LUHMES (cell line): ENCODE measurements around the genes PAX2 and HPS6.

DNA sequence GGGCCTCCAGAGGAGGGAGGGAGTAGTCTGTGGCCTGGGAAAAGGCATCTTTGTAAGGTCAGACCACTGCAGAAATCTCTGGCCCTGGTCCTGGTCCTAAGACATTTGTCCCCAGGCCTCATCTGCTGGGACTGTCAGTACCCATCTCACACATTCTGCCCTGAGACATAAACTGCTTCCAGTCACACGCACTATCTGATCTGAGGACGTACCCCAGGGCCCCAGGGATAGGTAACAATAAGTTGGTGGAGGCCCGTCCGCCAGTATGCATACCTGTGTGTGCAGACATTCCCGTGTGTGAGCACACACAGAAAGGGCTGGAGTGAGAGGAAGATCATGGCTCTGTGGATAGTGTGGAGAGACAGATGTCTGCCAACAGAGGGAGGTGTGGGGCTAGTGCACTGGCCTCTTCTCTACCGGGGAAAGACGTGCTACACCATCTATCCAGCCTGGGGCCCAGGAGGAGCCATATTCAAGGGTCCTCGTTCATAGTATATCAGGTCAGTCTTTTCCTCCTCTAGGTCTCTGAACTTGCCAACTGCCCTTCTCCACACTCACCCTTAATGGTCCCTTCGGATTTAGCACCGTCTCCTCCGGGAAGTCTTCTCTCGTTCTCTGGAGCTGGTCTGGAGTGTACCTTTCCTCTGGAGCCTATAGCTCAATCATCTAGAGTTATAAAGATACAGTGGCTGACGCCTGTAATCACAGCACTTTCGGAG, 4.7 kb upstream of the SCD start:
- PRO-cap = unidirectional peak, plus-strand start at position 468 of the sequence

GRCh38 chr10:100377975-100378385, 30.9 kb downstream of the SCD start:
- PRO-cap = no peak

GRCh38 chr10:100654455-100654804, 91.0 kb upstream of the PAX2 start:
- PRO-cap = no peak

- PRO-cap = no peak
These were observed at the start of gene PAX2 for GRCh38 chr10:100745333-100745893. TSS of gene PAX2 (plus strand) at chr10:100745582.

DNA sequence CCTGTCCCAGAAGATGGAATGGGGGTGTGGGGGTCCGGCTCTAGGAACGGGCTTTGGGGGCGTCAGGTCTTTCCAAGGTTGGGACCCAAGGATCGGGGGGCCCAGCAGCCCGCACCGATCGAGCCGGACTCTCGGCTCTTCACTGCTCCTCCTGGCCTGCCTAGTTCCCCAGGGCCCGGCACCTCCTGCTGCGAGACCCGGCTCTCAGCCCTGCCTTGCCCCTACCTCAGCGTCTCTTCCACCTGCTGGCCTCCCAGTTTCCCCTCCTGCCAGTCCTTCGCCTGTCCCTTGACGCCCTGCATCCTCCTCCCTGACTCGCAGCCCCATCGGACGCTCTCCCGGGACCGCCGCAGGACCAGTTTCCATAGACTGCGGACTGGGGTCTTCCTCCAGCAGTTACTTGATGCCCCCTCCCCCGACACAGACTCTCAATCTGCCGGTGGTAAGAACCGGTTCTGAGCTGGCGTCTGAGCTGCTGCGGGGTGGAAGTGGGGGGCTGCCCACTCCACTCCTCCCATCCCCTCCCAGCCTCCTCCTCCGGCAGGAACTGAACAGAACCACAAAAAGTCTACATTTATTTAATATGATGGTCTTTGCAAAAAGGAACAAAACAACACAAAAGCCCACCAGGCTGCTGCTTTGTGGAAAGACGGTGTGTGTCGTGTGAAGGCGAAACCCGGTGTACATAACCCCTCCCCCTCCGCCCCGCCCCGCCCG, 83.0 kb downstream of the PAX2 start:
- PRO-cap = no peak

DNA sequence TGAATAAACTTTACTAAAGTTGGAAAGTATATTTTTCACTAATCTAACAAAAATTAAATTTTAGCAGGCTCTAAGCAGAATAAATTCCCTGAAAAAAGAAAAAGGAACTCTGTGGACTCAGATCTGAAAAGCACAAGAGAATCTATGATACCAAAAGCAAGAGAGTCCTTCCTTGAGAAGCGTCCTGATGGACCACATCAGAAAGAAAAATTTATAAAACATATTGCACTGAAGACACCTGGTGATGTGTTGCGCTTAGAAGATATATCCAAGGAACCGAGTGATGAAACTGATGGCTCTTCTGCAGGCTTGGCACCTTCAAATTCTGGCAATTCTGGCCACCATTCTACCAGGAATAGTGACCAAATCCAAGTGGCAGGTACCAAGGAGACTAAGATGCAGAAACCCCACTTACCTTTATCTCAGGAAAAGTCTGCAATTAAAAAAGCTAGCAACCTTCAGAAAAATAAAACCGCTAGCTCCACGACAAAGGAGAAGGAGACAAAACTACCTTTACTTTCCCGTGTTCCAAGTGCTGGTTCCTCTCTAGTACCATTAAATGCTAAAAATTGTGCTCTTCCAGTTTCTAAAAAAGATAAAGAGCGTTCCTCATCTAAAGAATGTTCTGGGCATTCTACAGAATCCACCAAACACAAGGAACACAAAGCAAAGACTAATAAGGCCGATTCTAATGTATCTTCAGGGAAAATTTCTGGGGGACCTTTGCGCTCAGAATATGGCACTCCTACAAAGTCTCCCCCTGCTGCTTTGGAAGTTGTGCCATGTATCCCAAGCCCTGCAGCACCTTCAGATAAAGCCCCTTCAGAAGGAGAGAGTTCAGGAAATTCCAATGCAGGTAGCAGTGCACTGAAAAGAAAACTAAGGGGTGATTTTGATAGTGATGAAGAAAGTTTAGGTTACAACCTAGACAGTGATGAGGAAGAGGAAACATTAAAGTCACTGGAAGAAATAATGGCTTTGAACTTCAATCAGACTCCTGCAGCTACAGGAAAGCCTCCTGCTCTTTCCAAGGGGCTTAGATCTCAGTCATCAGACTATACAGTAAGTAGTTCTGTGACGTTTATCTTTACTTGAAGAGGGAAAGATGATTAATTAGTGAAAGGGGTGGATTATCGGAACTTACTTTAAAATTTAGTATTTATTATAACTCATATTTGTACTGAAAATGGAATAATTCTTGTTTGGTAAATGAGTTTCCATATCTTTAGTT, 11.6 kb downstream of the SLF2 start:
- PRO-cap = no peak

DNA sequence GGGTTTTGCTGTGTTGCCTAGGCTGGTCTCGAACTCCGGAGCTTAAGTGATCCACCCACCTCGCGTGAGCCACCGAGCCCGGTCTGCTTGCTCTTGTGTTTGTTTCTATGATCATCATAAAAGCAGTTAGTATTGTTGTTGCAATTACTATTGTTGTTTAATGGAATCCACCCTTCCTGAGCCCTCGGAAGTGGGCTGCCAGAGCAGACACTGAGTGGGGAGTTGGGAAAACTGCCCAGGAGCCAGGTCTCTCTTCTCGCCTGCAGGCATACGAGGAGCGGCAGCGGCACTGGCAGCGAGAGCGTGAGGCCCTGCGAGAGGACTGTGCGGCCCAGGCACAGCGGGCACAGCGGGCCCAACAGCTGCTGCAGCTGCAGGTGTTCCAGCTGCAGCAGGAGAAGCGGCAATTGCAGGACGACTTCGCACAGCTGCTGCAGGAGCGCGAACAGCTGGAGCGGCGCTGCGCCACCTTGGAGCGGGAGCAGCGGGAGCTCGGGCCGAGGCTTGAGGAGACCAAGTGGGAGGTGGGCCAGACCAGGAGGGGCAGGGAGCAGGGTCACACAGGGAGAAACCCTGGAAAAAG, 5.7 kb downstream of the LZTS2 start:
- PRO-cap = no peak

DNA sequence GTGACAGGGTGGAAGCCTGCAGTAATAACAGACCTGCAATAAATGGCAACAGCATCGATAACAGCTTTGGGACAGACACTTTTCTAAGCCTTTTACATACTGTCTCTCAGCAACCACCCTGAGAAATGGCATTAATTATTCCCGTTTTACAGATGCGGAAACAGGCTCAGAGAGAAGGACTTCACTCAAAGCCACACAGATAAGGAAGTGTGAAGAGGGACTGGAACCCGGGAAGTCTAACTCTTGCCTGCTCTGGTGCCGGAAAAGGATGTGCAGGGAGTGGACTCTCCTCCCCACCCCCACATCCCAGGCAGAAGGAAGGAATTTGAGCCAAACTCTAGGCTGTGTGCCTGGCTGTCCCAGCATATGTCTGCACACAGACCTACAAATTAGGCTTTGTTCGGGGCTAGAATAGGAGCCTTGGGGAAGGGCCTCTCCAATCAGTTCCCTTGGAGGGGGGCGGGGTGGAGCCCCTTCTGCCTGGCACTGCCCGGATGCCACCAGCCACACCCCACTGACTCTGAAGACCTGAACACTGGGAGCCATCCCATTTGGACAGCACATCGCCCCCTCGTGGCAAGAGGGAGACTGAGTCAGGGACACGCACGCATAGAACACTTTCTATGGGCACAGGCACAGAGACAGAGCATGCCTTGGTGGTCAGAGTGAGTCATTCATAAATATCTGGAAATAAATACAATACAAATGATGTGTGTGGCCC, 13.0 kb downstream of the LZTS2 start:
- PRO-cap = no peak

DNA sequence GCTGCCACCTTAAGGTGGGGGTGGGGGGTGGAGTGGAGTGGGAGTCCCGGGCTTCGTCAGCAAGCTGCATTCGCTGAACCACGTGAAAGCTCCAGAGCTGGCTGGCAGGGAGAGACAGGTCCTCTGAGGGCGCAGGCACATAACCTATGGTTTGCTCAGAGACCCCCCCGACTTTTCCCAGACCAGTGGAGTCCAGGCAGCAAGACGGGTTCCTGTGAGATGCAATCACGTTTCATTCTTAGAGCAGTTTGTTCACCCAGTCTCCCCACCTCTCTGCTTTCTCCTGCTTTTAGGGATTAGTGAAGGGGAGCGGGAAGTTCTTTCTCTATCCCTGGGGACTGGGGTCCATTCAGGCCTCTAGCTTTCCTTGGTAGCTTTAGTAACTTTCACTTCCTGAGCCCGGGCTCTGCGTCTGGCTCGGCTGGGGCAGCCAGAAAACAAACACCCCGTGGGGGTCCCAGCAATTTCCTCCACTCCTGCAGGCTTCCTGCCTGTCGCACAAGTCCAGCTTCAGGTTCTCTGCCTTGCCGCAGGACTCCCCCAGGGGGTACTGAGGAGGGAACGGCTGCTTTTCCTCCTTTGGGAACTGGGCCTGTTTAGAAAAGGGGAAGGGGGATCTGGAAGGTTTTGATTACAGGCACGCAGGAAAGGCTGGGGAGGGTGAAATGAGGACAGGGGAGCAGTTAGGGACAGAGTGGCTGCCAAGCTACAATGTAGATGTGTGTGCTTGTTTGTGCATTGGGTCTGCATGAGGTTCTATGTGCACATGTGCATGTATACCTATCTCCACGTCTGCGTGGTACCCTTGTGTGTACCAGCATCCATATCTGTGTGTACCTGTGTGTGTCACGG, 1.7 kb downstream of the KAZALD1 start:
- PRO-cap = bidirectional peak, plus-strand start at position 90 of the sequence, minus-strand start outside the sequence; unidirectional peak, minus-strand start at position 553 of the sequence

DNA sequence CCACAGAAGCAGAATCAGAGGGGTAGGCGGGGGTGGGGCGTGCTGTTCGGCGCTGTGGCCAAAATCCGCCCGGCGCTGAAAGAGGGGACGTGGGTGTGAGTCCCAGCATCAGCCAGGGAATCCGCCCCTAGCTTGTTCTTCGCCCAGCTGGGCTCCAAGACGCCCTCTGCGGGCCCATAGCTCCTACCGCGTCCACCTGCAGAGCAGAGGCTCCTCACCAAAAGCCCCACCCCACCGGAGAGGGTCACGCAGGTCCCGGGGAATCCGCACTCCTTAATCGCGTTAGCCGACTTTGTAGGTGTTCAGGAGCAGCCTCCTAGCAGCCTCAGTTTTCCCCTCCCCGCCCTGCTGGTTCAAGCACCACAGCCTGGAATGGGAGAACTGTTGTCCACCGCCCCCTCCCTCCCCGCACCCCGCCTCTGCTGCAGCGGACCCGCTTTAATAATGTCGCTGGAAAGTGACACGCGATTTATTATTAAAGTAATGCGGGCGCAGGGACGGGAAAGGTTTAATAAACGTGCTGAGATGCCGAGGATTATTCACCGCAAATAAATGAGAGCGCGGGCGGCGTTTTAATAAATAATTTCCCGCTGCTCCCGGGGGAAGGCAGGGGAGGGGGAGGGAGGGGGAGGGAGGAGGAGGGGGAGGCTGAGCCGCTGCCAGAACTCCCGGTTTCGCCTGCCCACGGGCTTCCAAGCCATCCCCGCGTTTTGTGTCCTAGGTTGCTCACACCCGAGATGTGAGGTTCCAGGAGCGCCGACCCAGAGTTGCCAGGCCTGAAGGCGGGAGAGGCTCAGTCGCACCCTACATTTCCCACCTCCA, 4.9 kb downstream of the KAZALD1 start:
- PRO-cap = no peak

DNA sequence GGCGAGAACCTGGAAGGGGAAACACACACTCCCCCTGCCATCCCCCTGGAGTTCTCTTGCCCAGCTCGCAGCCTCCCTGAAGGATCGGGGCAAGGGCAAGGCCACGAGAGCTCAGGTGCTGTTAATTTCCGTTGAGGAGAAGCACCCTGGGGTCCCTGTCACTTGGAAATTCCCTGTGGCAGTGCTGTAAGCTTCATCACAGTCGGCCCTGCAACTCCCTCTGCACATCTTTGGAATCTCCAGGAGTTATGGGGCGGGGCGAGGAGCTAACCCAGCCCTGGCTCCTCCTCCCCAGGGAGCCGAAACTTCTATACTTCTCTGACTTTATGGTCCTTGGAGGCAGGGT, 15.8 kb downstream of the TLX1 start:
- PRO-cap = no peak

GRCh38 chr10:101235986-101237379, 7.2 kb upstream of the LBX1 start:
- PRO-cap = no peak

GRCh38 chr10:101310553-101311499, 43.1 kb upstream of the BTRC start:
- PRO-cap = no peak

GRCh38 chr10:101353443-101353821, 533 bp upstream of the BTRC start:
- PRO-cap = bidirectional peak, plus-strand start at chr10:101354164, minus-strand start at chr10:101353754

- PRO-cap = no peak
These were observed 1.9 kb downstream of the NPM3 start for GRCh38 chr10:101781262-101781811.

- PRO-cap = no peak
These were observed 2.6 kb downstream of the OGA start for GRCh38 chr10:101815550-101816229.

DNA sequence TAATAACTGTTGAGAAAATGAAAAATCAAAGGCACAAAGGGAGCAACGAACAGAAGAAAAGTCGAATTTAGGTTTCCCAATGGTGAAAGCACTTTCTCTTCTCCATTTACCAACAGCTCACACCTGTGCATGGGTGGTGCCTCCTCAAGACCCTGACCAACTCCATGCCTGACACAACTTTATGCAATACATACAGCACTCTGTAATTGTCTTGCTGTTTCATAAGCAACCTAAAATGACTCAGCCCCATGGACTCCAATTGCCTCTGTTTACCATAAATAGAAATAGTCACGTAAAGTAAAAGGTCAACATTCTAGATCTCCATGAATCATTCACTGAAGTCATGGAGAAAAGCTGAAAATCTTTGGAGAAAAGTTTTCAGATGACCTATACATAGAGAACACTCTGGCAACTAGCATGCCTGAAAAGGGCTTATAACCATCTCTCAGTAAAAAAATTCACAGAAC, 95.6 kb upstream of the KCNIP2 start:
- PRO-cap = no peak

GRCh38 chr10:102001318-102001951, 54.5 kb downstream of the ARMH3 start:
- PRO-cap = no peak

- PRO-cap = bidirectional peak, plus-strand start at chr10:102065303, minus-strand start at chr10:102065241
These were observed at the start of gene HPS6 for GRCh38 chr10:102065030-102065511. TSS of gene HPS6 (plus strand) at chr10:102065349.

- PRO-cap = no peak
These were observed 7.9 kb downstream of the LDB1 start for GRCh38 chr10:102112037-102112865.